ENCODE measurements around a stretch of chr6.

DNA sequence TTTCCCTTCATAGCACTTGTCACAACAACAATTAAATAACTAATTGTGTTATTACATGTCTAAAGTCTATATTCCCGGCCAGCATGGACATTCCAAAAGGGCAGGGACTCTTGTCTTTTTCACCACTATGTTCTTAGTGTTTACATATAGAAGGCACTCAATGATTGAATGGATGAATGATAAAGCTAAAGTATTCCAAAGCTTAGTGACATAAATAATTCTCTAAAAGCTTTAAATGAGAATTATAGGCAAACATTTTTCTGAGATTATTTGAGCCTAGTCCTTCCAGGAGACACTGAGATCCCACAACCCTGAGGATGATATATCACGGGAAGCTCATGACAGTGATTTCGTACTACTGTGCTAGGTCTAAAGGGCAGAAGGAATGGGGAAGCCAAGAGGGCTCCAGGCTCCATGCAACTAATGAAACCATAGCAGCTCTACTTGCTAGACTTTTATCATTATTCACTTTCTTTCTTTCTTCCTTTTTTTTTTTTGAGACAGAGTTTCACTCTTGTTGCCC is 57.2 kb upstream of the SGK1 start:
- RRBS, result no CpG with 5 or more reads among the region's 3 CpGs

GRCh38 chr6:134399718-134399955 is 81.7 kb upstream of the SGK1 start:
- RRBS, result no CpG with 5 or more reads among the region's 1 CpG

DNA sequence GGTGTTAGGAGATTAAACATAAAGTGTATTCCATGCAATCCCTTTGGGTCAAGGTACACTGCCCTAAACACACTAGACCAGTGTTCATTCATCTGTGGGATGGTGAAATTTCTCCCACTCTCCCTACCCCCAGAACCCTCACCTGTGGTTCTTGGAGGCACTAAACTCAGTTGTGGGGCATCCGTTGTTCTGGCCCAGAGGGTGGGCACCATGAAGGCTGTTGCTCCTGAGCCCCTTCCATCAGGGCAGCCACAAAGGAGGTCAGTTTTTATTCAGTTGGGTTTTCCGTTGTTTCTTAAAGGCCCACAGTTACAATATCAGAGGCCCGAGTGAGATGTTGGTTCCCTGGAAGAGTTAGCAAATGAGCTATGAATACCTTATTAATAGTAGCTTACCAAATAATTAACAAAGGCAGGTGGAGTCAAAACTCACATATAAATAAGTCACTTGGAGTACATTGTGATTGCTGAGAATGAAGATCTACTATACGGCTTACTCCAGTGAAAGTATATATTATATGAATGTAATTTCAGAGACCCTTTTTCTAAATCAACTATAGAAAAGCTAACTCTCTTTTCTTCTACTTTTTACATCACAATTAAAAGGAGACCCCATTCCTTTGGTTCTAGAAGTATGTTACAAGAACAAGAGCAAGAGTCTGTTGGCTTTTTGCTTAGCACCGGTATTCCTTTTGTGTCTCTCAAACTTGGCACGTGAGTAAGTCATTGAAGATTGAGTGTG is 205.4 kb upstream of the SGK1 start:
- RRBS, result no CpG with 5 or more reads among the region's 6 CpGs

GRCh38 chr6:134636461-134636829 is 313.5 kb downstream of the ALDH8A1 start:
- RRBS, result no CpG with 5 or more reads among the region's 4 CpGs

DNA sequence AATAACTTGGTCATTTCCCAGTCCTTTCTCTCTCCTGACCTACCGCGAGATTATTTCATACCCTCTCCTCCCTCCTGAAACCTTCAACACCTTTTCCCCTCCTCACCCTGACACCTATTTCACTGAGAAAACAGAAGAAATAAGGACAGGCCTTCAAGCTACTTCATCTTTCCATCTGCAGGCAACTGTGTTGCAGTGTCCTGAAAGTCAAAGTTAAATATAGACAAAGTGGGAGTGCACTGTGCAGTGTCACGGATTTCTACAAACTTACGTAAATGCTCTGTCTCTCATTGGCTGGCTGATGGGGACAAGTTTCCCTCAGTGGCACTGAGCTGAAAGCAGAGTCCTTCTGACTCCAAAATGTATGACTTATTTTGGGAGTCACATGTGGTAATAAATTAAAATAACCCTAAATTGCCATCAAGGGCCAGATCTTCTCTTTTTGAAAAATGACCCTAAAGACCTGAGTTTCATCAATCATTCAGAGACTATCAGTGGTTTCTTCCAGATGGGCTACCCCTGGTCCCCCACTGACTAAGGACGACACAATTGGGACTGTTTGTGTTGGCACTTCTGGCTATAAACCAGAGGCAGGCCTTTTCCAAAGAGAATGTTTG is 21.7 kb downstream of the ALDH8A1 start:
- RRBS, result no CpG with 5 or more reads among the region's 5 CpGs

GRCh38 chr6:135192575-135192907 is 11.4 kb downstream of the MYB start:
- RRBS, result no CpG with 5 or more reads among the region's 5 CpGs

DNA sequence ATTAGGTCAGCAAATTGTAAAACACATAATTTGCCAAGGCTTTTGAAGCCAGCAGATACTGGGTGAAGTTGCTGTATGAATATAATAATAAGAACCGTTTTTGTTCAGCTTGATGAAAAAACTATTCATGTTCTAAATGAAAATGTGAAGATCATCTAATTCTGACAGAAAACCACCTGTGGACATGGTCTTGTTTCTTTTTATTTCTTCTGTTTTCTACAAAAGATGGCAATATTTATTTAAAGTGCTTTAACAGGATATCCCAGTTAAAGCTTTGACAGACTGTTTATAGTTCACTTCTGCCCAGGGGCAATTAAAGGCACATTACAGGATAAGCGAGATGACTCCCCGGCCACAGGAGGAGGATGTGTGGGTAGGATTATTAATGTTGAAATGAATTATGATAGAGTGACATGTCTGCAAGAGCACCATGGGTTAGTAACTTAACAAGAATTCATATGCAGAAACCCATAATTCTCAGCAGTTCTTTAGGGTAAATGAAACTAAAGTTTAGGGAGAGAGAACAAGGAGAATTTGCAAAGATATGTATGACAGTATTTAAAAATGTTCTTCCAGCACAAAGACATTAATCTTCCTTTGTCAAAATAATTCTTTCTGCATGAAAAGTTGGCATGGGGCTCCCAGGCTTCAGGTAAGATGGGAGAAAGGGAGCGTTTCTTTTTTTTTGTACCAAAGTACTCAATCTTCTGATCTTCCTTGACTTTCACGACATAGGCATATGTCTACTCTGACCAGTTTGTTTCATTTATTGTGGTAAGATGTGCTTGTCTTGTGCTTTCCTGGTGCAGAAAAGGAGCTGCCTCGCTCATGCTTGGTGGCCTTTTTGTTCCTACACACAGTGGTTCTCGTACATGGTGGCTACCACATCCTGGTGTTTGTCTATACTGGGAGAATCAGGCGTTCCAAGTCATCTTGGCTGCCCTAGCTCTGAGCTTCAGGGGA is 31.4 kb downstream of the MYB start:
- RRBS, result no CpG with 5 or more reads among the region's 8 CpGs

DNA sequence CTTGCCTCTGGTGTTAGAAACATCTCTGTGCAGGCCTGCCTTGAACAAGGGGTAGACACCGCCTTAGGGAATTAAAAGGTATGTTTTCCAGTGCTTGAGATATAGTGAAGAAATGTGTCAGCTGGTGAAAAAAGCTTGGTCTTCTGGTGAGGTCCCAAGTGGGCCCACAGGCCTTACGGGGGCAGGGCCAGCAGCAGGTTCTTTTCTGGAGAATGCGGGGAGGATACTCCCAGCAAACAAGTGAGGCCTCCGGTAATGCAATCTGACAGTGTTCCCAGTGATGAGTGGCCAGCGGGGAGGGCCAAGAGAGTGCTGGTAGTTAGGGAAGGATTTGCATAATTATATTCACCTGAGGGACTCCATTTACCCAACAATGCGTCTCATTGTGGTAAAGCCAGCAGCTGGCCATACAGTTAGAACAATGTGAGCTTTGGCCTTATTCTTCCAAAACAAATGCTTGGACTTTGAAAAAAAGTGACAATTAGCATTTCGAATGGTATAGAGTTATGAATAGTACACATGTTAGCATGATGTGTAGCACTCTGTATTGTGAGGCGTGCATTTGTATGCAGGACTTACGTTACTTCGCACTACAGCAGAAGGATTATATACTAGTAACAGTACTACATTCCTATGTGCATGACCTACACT is 69.7 kb downstream of the MYB start:
- RRBS, result no CpG with 5 or more reads among the region's 10 CpGs

GRCh38 chr6:135251332-135251864 is 70.3 kb downstream of the MYB start:
- RRBS, result no CpG with 5 or more reads among the region's 4 CpGs

- RRBS, result no CpG with 5 or more reads among the region's 2 CpGs
Observed at GRCh38 chr6:135254272-135254980, 73.3 kb downstream of the MYB start.

- RRBS, result no CpG with 5 or more reads among the region's 6 CpGs
Observed at GRCh38 chr6:135830345-135830796, 21.1 kb upstream of the PDE7B start.

DNA sequence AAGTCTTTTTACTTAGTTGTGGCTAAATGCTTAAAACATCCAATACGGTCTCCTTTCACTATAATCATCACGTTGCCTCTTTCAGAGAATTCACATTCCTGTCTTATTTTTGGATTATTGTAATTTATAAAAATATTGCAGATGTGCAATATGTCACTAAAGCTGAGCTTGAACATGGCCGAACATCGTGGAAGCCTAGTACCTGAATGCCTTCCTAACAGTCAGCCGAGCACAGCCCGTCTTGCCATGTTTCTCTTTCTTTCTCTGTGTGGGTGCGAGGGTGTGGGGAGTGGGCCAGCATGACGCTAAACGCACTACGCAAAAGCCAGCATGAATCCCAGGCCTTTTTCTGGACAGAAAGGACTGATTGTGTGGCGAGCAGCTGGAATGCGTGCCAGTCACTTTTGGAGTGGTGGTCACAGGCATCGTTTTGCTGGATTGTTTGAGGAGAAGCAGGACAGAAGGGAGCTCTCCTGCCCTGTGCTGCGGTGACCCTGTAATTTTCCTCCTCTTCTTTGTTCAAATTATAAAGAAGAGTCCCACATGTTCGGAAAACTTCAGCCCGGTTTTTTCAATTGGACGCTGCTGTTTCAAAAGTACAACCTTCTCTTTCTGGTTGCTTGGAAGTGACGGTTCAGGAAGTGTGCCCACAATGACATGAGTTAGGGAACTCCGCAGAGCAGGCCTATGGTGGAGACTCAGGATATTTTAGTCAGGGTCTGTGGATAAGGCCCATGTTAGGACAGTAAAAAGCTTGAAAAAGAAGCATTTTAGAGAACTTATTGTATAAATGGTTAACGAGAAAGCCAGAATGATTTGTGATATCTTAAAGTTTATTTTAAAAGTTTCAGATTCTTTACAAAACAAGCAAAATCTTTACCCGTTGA is 54.2 kb downstream of the PDE7B start:
- RRBS, result no CpG with 5 or more reads among the region's 21 CpGs

DNA sequence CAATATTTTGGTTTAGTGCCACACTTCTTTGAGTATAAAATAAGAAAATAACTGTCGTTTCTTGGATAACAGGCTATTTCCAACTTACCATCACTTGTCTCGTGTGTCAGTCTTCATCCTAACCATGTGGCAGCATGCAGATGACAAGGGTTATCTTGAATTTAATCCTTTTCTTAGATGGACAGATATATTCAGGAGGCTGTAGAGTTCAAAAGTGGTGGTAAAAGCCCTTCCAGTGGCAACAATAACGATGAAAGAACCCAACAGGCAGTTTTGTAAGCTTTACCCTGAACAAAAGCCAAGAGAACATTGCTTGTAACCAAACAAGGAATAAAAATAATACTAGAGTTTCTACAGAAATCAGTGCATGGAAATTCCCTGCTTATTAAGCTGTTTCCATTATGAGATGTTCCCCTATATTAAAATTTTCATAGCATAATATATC is 69.6 kb downstream of the PDE7B start:
- RRBS, result no CpG with 5 or more reads among the region's 3 CpGs

DNA sequence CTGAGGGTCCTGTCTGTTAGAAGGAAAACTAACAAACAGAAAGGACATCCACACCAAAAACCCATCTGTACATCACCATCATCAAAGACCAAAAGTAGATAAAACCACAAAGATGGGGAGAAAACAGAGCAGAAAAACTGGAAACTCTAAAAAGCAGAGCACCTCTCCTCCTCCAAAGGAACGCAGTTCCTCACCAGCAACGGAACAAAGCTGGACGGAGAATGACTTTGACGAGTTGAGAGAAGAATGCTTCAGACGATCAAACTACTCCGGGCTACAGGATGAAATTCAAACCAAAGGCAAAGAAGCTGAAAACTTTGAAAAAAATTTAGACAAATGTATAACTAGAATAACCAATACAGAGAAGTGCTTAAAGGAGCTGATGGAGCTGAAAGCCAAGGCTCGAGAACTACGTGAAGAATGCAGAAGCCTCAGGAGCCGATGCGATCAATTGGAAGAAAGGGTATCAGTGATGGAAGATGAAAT is 149.7 kb downstream of the PDE7B start:
- RRBS, result no CpG with 5 or more reads among the region's 10 CpGs

GRCh38 chr6:136038953-136039502 is 187.5 kb downstream of the PDE7B start:
- RRBS, result no CpG with 5 or more reads among the region's 5 CpGs

GRCh38 chr6:136113618-136114369 is 136.3 kb downstream of the MTFR2 start:
- RRBS, result no CpG with 5 or more reads among the region's 8 CpGs

GRCh38 chr6:136264480-136265833 is 14.8 kb upstream of the MTFR2 start:
- RRBS, result no CpG with 5 or more reads among the region's 4 CpGs

DNA sequence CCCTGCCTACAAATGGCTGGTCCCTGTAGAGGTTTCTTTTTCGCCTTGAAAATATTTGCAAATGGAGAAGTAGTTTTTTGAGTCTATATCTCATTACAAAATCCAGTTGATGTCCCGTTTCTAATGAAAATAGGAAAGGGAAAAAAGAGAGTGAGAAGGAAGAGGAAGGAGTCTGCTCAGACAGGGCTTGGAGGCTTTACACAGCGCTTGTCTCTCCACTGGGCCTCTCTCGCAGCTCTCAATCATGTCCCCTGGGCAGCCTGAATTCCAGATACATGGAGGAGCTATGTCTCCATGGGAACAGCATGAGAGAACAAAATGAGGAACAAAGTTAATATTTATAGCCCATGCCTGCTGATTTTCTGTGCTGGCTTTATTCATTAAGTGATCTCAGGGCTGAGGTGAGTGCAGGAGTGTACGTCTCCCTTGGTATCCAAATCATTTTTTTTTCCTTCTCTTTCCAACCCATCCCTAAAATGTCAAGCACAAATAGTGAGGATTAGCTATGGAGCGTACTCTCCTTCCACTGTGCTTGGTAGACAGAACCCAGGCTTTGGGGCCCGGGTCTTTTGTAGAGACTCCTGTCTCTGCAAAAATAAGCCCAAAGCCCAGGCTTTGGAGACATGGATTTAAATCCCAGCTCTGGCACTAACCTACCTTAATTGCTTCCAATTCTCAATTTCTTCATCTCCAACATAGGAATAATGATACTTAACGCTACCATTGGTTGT is 35.4 kb upstream of the BCLAF1 start:
- RRBS, result no CpG with 5 or more reads among the region's 8 CpGs

DNA sequence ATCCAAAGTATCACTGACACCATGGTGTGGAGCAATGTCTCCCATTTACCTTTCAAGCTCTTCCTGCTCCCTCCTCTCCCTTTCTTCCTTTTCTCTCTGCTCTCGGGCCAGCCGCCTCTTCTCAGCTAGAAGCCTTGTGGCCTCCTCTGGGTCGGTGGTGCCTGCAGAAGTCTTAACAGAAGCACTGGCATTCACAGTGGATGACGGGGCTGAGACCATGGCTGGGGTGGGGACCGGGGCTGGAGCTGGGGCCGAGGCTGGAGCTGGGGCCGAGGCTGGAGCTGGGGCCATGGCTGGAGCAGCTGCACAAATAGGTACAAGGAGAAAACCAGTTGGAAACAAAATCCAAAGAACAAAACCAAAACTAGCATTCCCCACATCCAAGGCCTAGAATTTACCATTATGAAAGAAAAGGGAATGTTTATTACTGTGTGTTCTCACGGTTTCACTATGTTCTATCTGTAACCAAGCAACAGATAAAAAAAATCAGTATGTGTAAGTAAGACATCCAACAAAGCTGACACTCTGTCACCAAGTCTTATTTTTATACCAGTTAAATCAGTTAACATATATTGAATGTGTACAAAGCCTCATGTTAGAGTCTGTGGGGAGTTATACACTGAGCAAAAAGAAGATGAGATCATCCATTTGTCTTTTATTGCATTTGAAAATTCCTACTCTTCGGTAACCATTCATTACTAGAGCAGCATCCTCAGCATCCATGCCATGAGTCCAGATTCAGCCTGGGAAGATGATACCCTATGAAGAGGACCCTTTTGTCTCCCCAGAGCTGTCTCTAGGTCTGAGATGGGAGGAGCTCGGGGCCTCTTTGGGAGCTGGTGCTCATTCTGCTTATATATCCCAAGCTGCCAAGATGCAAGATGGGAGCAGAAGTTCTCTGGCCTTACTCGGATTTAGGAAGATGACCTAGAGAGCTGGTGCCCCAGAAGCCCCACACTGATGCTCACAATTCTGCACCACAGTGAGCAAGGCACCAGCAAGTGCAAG is 73.1 kb upstream of the BCLAF1 start:
- RRBS, result no CpG with 5 or more reads among the region's 11 CpGs